Placental epithelial cell (primary cell): ENCODE data around the gene CANT1.

GRCh38 chr17:78735868-78736164 lies 46.3 kb downstream of the CYTH1 start:
- CAGE, long polyA plus RNA: no peak

DNA sequence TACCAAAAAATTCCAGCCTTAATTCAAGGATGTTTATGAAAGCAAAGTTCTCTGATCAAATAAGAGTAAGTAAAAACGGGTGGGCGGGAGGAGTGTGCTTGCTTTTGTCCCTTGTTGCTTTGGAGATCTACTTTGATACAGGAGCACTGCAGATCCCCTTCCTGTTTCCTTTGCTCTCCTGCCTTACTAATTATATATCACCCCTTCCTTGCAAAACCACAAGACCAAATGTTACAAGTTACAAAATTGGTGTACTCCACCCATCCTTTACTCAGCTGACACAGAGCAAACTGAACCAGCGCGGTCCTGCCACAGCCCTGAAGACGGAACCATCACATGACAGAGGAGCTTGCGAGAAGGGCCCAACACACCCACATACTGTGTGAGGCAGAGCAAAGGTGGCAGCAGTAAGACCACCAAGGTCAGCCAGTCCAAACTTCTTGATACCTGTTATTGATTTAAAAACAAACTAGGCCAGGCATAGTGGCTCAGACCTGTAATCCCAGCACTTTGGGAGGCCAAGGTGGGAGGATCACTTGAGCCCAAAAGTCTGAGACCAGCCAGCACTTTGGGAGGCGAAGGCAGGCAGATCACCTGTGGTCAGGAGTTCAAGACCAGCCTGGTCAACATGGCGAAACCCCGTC lies 33.3 kb downstream of the CYTH1 start:
- CAGE, long polyA plus RNA: no peak

- CAGE, long polyA plus RNA: no peak
Measured at GRCh38 chr17:78758649-78759237, 23.3 kb downstream of the CYTH1 start.

DNA sequence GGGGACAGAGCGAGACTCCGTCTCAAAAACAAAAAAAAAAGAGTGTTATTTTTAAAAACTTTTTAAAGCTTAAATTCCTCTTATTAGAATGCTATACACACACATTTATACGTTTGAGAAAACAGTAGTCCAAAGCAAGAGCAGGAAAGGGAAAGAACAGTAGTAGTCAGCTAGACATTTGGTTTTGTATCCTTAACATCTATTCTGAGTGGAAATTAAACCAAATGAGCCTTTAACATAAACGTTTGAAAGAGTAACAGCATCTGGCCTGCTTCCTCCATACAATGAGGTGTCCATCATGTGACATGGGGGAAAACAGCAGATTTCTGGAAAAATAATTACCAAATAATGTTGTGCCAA lies 20.4 kb downstream of the CYTH1 start:
- CAGE, long polyA plus RNA: no peak

DNA sequence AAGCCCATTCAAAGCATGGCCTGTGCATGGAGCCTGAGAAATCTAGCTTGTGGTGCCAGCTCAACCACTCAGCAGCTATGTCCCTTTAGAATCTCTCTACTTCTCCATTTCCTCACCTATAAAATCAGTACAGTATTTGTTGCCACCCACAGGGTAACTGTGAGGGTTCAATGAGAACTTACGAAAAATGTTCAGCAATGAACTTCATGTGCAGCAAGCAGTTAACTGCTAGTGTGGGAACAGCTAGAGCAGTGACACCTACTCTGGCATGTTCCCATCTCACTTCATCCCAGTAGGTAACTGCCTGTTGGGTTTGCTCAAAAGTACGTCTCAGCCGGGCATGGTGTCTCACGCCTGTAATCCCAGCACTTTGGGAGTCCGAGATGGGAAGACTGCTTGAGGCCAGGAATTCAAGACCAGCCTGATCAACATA lies 15.2 kb downstream of the CYTH1 start:
- CAGE, long polyA plus RNA: no peak

DNA sequence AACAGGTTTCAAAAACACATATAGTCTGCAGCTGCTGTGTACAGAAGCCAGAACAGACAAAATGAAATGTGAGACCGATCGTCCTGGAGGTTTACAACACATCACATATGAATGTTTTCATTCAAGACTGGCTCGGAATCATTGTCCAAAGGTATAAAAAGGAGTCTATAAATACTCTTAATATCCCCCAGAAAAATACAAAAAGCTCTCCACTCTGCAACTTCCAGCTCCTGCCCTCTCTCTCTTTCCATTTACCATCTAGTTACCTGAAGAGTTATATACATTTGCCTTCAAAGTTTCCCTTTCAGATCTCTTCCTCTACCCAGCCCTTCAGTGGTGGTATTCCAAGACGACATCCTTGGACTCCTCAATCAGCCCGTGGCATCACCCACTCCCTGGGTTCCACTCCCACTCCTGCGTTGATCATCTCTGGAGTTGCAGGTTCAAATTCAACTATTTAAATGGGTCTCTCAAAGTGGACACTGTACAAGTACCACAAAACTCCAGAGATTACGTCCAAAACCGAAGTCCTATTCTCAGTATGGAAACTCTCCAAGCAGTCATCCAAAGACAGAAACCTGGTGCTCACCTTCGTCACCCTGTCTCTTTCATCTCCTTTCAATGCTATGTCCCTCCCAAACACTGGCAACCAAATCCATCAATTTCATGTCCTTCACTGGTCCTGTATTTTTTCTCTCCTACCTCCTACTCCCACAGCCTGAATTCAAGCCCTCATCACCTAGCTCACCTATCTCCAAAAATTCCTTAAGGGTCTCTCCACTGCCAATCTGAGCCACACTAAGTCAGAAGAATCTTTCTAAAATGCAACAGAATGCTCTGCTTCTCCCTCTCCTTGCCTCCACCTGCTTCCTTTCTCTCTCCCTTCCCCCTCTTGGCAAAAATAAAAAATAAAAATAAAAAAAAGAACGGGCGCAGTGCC lies 13.9 kb downstream of the CYTH1 start:
- CAGE, long polyA plus RNA: no peak

GRCh38 chr17:78774342-78775537 lies 7.3 kb downstream of the CYTH1 start:
- CAGE, long polyA plus RNA: no peak

GRCh38 chr17:78807115-78807787 lies 25.2 kb upstream of the CYTH1 start:
- CAGE, long polyA plus RNA: no peak

- CAGE, long polyA plus RNA: no peak
Measured at GRCh38 chr17:78835774-78836090, 4.9 kb downstream of the USP36 start.

GRCh38 chr17:78838469-78839073 lies 2.0 kb downstream of the USP36 start:
- CAGE, long polyA plus RNA: no peak

GRCh38 chr17:78861734-78863008 lies 21.6 kb upstream of the USP36 start:
- CAGE, long polyA plus RNA: no peak

- CAGE, long polyA plus RNA: no peak
Measured at GRCh38 chr17:78933807-78935087, 9.1 kb upstream of the TIMP2 start.

DNA sequence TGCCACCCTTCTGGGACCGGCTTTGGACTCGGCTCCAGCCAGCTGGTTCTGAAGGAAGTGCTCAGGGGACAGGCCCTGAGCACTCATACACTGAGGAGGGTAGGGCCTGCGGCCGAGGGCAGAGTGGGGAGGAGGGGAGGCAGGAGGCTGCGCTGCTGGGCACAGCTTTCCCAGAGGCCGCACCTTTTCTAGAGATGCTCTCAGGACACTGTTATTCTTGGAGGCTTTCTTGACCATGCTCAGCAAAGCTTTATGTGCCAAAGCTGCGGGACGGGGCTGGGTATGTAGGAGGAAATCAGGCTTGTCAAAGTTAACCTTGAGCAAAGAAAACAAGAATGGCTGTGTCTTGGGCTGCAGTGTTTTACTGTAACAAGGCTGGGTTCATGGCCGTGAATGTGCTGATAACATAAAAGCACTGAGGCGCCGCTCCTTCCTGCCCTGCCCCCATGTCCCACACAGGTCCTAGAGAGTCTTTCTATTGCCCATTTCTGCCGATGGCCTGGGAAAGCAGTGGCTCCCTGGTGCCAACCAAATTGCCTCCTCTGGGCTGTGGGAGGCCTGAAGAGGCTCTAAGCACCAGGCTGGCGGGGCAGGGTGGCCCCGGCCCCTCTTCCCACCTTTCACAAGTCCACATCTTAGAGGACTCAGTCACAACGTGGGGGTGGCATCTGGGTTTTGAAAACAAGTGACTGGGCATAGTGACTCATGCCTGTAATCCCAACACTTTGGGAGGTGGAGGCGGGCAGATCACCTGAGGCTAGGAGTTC lies 22.3 kb upstream of the TIMP2 start:
- CAGE, long polyA plus RNA: no peak

DNA sequence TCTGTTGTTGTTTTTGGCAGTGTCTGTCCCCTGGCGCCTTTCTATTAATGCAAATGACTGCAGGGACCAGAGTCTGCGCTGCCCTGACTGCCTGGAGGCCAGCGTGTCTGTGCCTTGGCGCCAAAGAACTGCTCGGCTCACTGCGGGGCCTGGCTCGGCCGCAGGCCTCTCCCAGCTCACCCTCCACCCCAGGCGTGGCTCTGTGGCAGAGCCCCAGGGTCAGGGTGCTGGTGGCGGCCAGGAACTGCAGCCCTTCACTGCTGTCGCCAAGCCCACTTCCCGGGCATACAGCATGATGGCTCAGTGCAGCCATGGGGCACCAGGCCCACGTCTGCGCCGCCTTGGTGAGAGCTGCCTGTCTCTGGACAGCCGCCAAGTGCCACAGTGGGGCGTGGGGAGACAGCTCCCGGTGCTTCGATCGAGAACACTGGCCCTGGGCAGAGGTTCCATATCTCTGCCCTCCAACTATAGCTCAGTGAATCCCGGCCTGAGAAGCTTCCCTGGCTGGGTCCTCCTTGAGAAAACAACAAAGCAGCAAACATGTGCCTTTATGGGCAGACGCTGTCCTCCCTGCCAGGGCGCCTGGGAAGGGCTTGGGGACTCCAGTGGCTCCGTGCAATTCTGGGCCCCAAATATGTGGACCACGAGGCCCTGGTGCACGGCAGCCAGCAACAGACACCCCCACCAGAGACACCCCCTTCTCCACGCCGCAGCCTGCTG lies 11.1 kb downstream of the CANT1 start:
- CAGE, long polyA plus RNA: no peak

DNA sequence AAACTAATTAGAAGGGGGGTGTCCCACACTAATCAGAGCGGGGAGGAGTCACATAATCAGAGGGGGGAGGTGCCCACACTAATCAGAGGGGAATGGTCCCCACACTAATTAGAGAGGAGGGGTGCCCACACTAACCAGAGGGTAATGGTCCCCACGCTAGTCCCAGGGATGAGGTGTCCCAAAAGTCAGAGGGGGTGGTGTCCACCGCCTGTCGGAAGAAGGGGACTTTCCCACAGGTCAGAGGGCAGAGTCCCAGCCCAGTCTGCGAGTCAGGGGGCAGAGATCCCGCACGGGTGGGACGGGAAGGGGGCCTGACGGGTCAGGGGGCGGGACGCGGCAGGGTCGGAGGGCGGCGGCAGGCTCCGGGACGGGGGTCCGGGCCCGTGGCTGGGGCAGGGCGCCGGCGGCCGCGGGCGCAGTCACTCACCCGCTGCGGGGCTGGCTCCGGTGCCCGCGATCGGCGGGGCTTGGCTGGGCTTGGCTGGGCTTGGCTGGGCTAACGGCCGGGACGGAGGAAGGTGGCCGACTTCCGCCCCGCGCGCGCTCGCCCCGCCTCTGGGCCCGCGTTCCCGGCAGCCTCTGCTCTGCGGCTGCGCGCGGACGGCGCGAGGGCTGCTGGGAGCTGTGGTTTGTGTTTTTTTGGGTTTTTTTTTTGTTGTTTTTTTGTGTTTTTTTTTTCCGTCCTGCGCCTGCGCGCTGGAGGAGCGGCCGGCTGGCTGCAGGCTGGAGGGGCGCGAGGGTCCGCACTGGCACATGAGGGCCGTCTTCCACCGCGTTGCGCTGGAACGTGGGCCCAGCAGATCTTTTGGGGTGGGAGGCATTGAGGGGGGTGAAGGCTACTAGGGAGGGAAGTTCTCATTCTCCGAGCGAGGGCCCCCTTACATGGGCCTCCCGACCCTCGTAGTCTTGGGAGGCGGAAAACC lies at the start of gene CANT1:
Gene CANT1, minus strand, starts transcription at position 528 of the 923 bp plus-strand sequence.
- CAGE, long polyA plus RNA: no peak

- CAGE, long polyA plus RNA: no peak
Measured at GRCh38 chr17:79023135-79023527, 838 bp upstream of the C1QTNF1 start.

DNA sequence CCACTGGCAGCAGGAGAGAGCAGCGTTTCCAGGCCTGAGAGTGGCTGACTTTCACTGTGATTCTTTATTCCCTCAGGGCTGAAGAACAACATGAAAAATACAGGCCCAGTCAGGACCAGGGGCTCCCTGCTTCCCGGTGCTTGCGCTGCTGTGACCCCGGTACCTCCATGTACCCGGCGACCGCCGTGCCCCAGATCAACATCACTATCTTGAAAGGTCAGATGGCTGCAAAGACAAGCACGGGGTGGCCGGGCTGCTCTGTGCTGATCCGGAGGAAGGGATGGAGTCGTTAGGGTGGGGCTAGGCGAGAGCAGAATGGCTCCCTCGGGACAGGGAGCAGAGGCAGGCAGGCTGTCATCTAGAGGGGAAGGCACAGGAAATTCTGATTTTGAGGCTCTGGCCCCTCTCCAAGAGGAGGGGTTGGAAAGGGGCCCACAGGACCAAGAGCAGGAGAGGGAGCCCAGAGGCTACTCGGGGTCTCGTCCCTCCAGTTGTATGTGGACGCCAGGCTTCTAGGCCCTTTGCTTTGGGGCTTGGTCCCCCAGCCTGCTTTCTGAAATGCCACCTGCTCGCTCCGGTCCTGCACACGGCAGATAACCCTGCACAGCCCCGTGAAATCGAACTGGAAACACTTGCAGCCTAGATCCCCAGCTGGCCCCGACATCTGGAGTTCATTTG lies 22.6 kb downstream of the C1QTNF1 start:
- CAGE, long polyA plus RNA: no peak

GRCh38 chr17:79073373-79074083 lies 1.1 kb upstream of the ENGASE start:
- CAGE, long polyA plus RNA: no peak

GRCh38 chr17:79078448-79078912 lies 3.9 kb downstream of the ENGASE start:
- CAGE, long polyA plus RNA: no peak

DNA sequence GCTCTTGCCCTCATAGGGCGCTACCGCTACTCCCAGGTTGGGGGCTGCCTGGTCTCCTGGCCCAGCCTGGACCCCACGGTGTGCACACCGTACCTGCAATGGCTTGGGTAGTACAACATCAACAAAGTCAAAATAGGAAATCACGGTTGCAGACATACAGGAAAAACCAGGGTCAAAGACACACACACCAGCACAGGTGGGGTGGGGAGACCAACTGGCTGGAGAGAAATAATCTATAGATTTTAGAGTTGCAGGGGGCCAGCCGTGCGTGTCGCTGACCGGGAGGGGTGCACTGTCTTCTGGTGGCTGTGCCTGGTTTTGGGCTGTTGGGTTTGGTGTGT lies 17.6 kb downstream of the ENGASE start:
- CAGE, long polyA plus RNA: no peak